SEM (cell line): ENCODE measurements around a stretch of chr17.

GRCh38 chr17:76497758-76498776, 3.2 kb downstream of the RHBDF2 start:
- PRO-cap, result no peak

GRCh38 chr17:76599589-76600199, 14.0 kb upstream of the ST6GALNAC2 start:
- PRO-cap, result no peak

GRCh38 chr17:76687466-76687908, 23.3 kb downstream of the MXRA7 start:
- PRO-cap, result no peak

- PRO-cap, result no peak
These were observed 19.8 kb downstream of the MXRA7 start for GRCh38 chr17:76690931-76691393.

DNA sequence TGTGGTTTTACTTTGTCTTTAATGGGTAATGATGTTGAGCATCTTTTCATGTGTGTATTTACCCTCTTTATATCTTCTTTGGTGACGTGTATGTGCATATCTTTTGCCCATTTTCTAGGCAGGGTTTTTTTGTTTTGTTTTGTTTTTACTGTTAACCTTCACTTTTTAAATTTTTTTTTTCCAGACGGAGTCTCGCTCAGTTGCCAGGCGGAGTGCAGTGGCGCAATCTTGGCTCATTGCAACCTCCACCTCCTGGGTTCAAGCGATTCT, 35.5 kb downstream of the MFSD11 start:
- PRO-cap, result no peak

- PRO-cap, result no peak
These were observed 134.0 kb downstream of the MGAT5B start for GRCh38 chr17:77001974-77002877.

GRCh38 chr17:77116196-77116768, 24.5 kb upstream of the SEC14L1 start:
- PRO-cap, result no peak

GRCh38 chr17:77188111-77188504, 47.3 kb downstream of the SEC14L1 start:
- PRO-cap, result no peak

- PRO-cap, result no peak
These were observed 68.5 kb downstream of the SEC14L1 start for GRCh38 chr17:77209073-77209850.

DNA sequence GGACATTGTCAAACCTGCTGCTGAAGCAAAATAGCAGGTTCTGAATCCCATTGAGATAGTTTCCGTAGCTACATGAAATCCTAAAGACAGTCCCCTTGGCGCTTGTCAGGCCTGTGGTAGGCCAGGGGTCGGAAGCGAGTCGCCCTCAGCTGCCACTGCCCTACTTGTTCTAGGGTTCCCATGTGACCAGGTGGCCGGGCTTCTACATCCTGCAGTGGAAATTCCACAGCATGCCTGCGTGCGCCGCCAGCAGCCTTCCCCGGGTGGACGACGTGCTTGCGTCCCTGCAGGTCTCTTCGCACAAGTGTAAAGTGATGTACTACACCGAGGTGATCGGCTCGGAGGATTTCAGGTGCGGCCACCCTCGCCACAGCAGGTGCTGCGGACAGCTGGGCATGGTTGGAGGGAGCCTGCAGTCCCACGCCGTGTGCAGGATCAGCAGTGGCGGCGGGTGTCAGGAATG, 68.1 kb upstream of the SEPTIN9 start:
- PRO-cap, result no peak

- PRO-cap, result no peak
These were observed 38.8 kb upstream of the SEPTIN9 start for GRCh38 chr17:77242428-77242932.

- PRO-cap, result no peak
These were observed 7.1 kb upstream of the SEPTIN9 start for GRCh38 chr17:77274106-77274650.

DNA sequence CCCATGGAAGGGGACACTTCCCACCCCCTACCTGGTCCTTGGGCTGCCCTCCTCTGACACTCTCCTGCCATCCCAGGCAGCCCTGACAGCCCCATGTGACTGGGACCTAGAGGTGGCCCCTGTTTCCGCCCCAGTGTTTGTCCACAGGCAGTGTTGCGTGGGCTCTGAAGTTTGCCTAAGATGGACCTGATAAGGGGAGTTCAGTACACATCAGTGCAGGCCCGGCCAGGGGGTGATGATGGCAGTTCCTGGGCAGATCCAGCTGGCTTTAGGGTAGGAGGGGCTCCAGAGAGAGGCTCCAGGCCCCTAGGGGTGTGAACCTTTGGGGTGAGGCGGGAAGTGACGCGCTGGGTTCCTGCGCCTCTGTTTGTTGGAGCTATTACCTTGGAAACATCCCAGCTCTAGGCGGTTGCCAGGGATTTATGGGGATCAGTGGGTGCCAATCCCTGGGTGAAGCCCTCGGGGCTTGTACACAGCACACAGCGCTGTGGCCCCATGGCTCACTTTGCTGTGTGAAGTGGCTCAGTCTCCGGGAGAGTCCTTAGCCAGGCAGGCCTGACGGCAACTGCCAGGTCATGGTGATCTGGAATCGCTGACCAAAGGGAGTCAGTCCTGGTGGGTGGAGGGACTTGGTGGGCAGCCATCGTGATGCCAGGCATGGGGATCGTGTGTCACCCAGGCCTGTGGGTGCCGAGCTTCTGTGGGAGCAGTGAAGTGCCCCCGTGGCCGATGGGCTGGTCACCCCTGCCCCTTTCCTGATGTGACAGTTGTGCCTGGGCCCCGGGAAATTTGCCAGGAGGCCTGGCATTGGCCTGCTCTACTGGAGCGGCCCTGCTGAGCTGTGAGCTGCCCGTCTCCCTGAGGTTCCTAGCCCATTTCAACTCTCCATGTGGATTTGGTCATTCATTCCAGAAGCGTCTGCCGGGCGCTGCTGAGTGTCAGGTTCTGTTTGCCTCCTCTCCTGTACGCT, 5.6 kb downstream of the SEPTIN9 start:
- PRO-cap, result no peak

GRCh38 chr17:77373719-77374817, 92.8 kb downstream of the SEPTIN9 start:
- PRO-cap, result bidirectional peak, plus-strand start at chr17:77373835, minus-strand start at chr17:77373808; unidirectional peak, minus-strand start at chr17:77374462

- PRO-cap, result no peak
These were observed 110.5 kb downstream of the SEPTIN9 start for GRCh38 chr17:77391610-77392311.

- PRO-cap, result bidirectional peak, plus-strand start at chr17:77405109, minus-strand start at chr17:77404926
These were observed 123.6 kb downstream of the SEPTIN9 start for GRCh38 chr17:77404648-77405570.

DNA sequence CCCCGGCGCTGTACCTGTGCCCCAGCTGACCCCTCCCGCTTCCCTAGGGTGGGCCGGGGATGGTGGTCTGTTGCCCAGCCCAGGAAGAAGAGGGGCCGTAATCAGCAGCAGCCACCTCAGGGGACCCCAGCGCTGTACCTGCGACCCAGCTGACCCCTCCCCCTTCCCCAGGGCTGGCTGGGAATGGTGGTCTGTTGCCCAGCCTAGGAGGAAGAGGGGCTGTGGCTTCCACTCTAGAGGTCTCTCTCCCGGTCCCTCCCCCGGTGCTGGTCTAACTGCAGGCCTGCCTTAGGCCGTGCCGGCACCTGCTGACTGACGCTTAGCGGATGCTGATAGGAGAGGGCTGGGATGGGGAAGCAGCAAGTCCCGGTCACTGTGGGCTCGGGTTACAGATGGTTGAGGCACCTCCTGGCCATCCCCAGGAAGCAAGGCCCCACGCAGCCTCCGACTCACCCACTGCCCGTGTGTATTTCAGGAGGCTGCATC, 138.1 kb downstream of the SEPTIN9 start:
- PRO-cap, result no peak

DNA sequence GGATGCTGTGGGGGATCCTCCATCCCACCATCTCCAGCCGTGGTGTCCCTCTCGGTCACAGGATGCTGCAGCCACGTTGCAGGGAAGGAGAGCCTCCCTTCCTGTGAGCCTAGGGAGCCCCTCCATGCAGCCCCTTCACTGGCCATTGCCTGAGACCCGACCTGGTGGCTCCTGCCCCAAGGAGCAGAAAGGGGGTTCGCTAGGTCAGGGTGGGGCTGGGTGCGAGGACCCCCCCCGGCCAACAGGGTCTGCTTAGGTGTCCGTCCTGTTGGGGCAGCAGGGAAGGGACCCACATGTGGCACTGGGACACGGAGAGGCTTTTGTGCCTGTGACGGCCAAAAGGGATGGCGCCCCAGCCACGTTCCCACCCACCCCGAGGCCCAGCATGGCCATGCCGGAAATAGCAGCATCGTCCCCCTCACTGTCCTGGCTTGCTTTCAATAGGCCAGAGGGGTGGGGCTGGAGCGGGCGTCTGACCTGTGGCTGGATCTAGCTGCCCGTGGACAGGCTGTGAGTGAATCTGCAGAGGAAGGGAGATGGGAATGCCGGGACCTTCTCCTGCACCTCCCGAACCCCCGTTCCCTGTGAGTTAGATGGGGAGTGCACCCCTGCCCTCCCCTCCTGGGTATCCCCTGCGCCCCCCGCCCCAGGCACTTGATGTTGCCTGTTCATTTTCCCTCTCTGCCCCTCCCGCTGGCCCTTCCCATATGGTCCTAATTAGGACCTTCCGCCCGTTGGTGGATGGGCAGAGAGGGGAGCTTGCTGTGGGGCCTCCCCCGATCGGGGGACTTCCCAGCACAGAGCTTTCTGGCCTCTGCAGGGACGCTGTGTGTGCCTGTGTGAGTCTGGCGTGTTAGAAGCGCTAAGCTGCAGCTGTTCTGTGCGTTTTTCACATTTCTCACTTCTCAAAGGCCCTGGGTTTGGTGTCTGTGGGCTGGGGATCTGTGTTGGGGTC, 152.1 kb downstream of the SEPTIN9 start:
- PRO-cap, result no peak

DNA sequence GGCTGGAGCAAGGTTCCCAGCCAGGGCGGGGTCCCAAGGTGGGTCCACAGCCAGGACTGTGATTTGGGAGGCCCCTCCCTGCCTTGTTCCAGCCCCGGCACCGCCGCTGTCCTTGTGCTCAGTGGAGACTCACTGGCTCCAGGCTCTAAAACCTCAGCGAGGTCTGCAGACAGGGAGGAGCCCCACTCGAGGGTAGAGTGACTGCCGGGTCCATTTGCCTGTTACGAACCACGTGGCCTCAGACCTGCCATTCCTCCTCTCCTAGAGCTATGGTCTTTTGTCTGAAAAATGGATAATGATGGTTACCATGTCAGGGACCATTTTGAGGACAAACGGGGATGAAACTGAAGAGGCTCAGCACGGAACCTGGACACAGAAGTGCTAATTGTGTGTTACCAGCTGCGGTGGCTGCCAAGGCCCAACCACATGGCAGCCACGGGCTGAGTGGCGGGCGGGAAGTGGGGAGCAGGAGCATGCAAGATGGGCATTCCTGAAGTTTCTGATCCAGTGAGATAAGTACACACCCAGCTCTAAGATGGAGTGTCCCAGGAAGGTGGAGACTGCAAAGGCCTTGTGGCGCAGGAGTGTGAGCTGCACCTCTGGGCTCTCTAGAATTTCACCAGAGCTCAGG, 177.1 kb downstream of the SEPTIN9 start:
- PRO-cap, result bidirectional peak, plus-strand start at position 214 of the sequence, minus-strand start at position 123 of the sequence

- PRO-cap, result unidirectional peak, plus-strand start at chr17:77480008
These were observed 198.4 kb downstream of the SEPTIN9 start for GRCh38 chr17:77479364-77480450.